Pericardium fibroblast (primary cell): ENCODE measurements around a stretch of chr19.

- RAMPAGE, long total RNA, result no peak
These were observed 1.4 kb upstream of the FAM174C start for GRCh38 chr19:1273874-1274335.

DNA sequence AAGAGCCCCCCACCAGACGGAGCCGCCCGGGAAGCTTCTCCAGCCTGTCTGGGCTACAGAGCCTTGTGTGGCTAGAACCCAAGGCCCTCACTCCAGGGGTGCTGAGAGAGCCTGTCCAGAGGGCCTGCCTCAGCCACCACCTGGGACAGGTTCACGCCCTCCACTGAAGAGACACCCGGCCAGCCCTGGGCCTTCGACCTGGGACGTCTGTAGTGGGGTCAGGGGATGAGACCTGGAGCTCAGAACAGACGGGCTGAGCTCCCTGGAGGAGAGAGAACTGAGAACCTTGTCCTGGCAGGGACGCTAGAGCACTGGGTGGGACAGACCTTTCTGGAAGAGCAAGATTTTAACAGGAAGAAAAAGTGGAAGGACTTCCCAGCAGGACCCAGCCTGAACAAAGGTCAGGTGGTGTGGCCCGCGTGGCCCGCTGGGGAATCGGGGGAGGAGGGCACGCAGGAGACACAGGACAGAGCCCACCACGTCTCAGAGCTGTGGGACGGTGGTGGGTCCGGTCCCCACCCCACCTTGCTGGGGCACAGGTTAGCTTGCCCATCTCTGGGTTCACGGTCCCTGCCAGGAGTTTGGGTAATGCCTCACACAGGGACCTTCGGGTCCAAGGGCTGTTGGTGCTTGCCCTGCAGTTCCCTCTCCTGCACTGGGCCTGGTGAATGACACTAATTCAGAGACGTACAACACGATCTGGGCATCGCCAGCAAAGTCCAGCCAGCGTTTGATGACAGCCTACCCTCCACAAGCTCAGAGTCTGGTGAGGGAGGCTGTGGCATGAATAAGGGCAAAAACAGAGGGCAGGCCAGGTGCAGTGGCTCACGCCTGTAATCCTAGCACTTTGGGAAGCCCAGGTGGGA, 1.3 kb upstream of the EFNA2 start:
- RAMPAGE, long total RNA, result no peak

- RAMPAGE, long total RNA, result no peak
These were observed 6.1 kb downstream of the EFNA2 start for GRCh38 chr19:1291749-1292193.

GRCh38 chr19:1324578-1325621, 29.9 kb upstream of the PWWP3A start:
- RAMPAGE, long total RNA, result no peak

DNA sequence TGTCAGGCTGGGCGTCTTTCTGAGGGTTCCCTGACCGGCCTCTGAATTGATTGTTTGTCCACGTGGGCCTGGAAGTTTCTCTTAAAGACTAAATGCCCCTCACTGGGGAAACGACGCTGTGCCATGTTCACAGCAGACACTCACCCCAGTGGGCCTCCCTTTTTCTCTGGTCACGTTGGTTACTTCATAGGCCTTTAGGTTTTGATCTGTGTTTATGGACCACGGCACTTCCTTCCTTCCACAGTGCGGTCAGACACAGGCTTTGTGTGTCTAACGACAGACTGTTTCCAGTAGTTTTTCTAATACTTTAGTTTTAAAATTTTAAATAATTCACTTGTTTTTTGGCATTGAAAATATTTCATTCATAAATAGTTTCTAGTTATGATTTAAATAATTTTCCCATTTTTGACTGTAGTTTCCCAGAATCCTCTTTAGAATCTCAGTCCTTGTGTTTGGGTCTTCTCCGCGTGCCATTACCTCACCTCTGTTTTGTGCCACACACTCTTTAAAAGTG, 8.9 kb downstream of the PWWP3A start:
- RAMPAGE, long total RNA, result no peak

DNA sequence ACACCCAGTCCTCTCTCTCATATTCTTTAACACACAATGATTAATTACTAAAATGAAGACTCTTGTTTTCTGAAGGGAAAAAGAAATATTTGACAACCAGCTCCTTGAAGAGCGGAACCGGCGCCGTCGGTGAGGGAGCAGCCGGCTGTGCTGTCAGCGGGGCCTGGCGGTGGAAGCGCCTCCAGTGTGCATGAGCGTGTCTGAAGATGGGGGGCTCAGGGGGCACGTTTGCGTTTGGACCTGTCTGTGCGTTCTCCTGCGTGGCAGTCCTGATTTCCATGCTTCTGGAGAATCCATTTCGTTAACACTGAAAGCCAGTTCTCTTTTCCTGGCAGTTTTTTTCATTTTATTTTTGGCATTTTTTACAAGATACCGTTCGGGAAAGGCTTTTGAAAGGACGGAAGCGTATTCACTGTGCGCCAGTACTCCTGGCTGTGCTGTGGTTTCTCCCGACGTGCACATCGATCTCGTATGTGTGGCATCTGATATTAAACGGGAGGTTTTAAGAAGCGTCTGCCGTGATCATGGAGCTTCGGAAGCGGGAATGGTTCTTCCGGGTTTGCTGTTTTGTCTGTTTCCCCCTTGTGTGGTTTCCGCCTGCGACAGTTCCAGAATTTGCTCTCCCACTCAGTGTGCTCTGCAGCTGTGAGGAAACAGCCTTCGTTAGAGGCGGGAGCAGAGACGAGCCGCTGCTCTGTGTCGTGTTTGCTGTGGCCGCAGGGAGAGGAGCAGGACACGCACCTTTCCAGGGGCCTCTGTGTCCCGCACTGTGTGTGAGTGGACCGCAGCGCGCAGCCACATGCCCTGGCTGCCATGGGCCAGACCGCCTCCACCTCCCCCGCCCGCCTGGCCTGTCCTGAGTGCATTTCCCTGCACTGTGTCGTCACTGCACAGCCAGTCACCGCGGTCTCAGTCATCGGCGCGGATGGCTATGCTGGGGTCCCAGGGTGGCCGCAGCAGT, 7.0 kb upstream of the NDUFS7 start:
- RAMPAGE, long total RNA, result no peak

GRCh38 chr19:1384038-1384855, 540 bp downstream of the NDUFS7 start:
- RAMPAGE, long total RNA, result no peak

GRCh38 chr19:1406529-1406879, 882 bp upstream of the DAZAP1 start:
- RAMPAGE, long total RNA, result no peak

DNA sequence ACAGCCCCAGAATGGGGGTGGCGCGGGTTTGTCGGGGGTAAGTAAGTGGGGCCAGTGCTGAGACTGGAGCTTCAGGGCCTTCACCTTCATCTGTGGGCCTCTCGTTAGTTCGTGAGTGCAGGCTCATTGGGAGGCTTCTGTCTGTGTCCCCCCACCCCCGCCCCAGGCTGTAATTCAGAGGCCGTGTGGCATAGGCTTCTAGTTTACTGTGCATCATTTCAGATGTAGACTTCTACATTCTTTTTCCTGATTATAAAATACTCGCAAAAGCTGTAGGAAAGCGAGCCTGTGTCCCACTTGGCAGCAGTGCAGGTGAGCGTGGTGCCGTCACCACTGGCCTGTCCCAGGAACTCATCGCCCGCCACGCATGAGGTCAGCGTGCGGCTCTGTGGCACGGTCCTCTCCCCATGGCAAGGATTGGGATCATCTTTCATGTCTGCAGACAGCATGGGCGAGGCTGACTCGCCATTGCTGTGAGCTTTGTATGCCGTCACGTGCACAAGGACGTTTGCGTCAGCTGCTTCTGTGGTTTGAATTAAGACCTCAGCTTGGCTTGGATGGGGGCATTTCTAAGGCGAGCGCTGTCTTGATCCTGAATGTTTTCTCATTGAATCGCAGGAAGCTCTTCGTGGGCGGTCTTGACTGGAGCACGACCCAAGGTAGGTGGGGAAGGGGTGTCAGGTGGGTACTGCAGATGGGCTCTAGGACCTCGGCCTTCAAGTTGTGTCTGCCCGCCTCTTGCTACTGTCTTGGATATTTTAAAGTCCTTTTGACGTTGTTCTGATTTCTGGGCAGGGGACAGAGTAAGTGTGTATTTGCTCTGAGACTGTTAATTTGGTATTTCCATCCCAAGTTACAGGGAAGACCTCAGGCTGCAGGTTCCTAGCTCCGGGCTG, 9.7 kb downstream of the DAZAP1 start:
- RAMPAGE, long total RNA, result no peak

GRCh38 chr19:1425024-1425840, 13.0 kb upstream of the RPS15 start:
- RAMPAGE, long total RNA, result no peak

DNA sequence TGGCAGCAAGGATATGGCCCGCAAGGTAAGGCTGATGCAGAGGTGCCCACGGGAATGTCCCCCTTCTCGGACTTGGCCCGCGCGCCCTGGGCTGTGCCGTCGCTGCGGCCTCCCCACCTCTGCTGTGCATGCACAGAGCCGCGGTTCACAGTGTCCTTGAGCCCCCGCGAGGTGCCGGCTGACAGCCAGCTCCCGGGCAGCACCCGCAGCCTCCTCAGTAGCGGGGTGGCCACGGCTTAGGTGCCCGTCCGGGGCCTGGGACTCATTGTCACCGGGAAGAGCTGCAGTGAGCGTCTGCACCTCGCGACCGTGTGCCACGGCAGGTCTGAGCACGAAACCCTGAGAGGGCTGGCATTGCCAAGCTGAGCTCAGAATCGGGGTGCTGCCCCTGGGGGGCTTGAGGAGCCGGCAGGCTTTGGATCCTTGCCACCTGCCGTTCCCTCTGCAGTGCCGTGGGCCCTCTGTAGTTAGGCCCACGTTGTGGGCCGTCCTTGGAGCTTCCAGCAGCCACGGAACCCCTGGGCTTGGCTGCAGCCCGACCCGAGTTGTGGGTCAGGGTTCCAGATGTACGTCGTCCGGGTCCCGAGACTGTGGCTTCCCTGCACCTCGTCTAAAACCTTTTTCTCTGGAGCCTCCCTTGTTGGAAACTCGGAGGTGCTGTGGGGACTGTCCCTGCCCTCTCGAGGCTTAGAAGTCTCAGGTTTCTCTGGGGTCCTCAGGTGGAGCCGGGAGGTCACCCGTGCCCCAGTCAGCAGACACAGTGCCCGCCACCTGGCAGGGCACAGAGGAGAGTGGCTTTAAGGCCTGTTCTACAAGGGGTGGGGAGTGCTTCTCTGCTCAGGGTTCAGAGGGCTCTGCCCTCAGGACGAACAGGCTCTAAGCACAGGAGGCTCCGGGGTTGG, 9.0 kb upstream of the RPS15 start:
- RAMPAGE, long total RNA, result no peak

DNA sequence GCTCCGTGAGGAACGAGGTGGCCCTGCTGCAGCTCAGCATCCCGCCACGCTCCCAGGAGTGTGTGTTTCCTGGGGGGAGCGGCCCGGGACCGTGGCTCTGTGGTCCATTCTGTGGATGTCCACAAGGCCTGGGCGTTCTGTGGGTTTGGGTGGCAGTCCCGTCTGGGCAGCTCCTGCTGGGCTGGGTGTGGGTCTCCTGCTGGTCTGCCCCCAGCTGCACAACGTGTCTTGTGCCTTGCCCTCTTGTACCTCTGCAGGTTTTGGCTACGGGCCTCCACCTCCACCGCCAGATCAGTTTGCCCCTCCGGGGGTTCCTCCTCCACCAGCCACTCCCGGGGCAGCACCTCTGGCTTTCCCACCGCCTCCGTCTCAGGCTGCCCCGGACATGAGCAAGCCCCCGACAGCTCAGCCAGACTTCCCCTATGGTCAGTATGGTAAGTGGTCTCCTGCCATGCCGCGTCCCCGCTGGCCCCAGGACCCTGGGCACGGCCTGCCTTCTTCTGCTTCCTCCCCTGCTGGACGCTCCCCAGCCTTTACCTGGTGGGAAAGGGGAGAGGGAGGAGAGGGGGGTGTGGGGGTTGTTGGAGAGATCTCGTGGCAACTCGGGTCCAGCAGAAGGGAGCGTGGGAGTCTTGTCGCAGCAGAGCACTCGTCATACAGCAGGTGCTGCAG, 5.8 kb upstream of the RPS15 start:
- RAMPAGE, long total RNA, result no peak

DNA sequence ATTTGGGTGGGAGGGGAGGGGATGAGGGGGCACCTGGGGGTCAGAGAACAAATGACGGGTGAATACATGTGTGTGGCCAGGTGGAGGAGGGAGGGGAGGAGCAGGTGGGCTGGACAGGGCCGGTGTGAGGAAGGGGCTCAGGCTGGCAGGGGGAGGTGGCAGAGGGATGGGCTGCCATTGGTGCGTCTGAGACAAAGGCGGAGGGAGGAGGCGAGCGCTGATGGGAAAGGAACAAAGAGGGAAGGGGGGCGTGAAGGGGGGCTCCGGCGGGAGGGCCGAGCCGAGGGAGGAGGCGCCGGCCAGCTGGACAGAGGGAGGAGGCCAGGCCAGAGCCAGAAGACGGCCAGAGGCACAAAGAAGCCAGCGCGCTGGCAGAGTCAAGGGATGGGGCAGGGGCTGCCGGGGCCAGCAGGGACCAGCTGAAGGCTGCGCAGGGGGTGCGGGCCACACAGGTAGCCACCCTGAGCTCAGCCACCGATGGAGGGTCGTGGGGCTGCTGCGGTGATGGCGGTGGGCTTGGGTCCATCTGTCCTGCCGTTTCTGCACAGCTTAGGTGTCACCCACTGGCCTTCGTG, 2.0 kb downstream of the APC2 start:
- RAMPAGE, long total RNA, result no peak

GRCh38 chr19:1501085-1501632, 10.2 kb downstream of the REEP6 start:
- RAMPAGE, long total RNA, result no peak

DNA sequence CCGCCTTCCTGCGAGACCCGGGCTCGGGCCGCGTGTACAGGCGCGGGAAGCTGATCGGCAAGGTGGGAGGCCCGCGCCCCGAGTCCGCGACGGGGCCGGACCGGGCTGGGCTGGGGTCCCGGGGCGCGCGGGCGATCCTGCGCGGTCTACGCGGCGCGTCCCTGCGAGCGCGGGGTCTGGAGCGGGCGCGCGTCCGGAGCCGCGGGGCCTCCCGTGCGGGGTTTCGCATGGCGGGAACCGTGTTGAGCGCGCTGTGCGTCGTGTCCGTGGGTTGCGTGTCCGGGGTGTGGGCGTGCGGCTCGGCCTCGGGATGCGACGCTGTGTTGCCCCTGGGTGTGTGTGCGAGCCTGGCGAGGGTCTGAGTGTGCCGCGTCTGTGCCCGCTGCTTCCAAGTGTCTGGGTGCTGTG, 312 bp downstream of the PLK5 start:
- RAMPAGE, long total RNA, result no peak

DNA sequence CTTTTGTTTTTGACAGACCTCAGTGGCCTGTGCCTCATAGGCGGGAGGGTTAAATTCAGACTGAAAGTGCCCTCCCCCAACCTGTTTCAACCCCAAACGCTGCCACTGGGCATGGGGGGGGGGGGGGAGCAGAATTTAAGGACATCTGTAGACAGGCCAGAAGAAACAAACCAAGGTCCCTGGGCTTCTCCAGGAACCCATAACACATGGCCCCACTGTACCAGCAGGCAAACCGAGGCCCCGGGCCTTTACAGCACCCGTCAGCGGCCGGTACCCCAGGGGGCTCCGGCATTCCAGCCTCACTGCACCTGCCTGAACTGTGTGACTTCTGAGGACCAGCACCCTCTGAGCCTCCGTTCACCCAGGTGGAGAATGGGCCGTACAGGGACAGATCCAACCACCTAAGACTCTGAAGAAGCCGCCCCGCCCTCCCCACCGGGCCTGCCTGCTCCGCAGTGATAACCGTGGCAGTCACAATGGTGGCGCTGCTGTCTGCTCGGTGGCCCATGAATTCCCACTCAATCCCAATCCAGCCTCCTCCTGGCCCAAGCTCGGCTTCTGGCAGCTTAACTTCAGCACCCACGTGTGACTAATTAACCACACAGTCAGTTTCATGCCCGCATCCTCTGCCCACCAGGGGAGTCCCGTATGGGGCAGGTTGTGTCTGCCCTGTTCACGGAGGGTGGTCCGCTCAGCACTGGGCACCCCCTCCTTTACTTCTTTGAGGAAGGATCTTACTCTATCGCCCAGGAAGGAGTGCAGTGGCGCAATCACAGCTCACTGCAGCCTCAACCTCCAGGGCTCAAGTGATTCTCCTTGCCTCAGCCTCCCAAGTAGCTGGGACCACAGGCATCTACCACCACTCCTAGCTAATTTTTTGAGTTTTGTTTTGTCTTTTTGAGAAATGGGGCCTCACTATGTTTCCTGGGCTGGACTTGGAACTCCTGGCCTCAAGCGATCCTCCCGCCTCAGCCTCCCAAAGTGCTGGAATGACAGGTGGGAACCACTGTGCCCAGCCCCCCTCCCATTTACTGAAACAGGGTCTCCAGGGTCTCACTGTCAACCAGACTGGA, 3.4 kb downstream of the TCF3 start:
- RAMPAGE, long total RNA, result no peak

DNA sequence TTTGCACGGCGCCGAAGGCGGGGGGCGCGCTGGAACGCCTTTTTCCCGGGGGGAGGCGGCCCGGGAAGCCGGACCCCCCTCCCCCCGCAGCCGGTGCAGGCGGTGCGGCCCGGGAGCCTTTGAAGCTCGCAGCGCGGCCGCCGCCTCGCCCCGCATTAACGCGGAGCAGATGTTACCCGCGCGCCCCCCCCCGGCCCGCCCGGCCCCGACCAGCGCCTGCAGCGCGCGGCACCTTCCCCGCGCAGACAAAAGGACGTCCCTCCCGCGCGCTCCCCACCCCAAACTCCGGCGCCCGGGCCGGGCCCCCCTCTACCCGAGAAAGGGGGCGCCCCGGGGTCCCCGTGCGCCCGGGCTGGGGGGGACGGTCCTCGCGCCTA, 810 bp downstream of the TCF3 start:
- RAMPAGE, long total RNA, result no peak

GRCh38 chr19:1819987-1820545, 8.0 kb upstream of the ATP8B3 start:
- RAMPAGE, long total RNA, result no peak

DNA sequence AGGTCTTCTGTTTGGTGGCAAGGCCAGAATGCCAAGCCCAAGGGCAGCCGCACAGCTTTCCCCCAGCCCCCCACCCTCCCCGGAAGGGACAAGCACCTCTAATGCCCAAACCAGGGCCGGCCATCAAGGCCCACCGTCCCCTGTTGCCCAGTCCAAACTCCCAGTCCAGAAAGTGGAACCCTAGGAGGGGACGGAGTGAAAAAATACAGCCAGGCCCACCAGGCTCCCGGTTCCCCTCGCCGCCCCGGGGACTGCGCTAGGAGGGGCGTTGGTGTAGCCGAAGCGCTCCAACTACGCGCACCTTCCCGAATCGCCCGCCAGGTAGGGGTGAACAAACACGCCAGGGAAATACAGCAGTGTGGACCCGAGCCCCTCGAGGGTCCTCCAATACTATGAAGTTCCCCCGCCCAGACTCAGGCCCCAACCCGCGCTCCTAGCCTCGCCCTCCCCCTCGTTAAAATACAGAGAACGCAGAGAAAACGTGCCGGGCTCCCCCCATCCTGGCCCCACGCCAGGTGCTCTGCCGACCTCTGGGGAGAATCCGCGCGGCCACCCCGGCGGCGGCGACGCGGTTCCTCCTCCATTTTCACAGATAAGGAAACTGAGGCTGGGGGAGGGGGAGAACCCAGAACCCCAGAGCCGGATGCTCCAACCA, 1.2 kb downstream of the KLF16 start:
- RAMPAGE, long total RNA, result no peak

DNA sequence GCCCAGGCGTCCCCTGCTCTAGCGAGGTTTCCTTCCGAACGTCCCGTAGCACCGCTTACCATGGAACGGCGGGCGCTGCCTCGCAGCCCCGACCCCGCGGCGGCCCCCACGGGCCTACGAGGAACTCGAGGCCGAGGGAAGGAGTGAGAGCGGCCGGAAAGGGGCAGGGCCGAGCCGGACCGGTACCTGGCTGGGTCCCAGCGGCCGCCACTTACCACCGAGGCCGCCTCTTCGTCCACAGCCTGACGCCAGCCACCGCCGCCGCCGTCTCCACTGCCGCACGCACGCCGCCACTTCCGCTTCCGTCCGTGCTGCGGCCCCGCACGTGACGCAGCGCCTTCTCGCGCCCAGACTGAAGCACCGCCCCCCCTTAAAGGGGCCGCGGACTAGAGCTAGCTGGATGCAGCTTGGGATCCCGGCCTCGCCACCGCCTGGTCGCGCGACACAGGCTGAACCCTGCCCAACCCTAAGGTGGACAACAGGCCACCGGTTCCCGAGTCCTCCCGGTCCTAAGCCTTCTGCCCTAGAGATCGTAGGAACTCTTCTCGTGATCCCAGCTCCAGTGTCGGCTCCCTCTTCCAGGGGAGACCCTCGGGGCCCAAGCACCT, 9.3 kb downstream of the ABHD17A start:
- RAMPAGE, long total RNA, result start-site peak on the minus strand centred at position 290 of the sequence, 37 bp wide, 16 and 9 reads in 2 replicates